Retinal pigment epithelial cell (primary cell): ENCODE measurements around the genes LSM11 and SLU7.

DNA sequence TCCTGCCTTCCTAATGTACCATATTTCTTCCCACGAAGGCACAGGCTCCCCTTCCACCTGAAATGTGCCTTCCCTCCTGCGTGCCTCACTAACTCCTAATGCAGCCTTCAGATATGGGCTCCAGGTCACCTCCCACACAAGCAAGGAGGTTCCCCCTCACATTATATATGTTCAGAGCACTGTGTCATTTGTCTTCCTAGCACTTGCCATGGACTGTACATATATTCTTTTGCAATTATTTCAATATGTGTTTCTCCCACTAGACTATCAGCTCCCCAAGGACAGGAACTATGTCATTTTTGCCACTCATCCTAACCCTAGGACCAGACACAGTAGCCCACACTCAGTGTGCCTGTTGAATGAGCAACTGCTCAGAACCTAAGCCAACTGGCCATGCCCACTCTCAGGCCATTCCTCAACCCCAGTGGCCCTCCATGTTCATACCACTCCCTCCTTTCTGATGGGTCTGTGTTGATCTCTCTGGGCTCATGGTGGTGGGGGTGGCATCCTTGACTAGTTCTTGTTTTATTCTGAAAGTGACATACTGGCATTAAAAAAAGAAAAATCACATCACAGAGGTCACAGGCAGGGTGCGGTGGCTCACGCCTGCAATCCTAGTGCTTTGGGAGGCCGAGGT lies 41.3 kb downstream of the NIPAL4 start:
- RRBS: no CpG with 5 or more reads among the region's 5 CpGs

GRCh38 chr5:157561140-157561646 lies 14.4 kb downstream of the ADAM19 start:
- RRBS: no CpG with 5 or more reads among the region's 10 CpGs

- RRBS: under 1% methylated on average over 39 of the region's 123 CpGs
Observed at GRCh38 chr5:157743287-157744519, at the start of gene LSM11. LSM11 (plus strand) TSS chr5:157743712.

DNA sequence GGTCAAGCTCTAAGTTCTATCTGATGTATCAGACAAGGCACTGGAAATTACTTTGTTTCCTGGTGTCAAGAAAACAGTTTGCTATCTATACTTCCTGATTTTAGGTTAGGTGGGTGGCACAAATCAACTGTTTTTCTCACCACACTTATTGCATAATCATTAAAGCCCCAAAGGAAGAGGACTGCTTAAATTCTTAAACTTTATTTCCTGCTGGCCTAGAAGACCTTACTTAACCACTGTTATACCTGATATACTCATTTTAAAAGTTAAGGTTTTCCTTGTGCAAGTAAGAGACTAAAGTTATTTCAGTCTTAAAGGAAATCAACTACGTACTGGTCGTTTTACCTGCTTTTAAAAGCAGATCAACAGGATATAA lies 1.2 kb downstream of the CLINT1 start:
- RRBS: no CpG with 5 or more reads among the region's 2 CpGs

DNA sequence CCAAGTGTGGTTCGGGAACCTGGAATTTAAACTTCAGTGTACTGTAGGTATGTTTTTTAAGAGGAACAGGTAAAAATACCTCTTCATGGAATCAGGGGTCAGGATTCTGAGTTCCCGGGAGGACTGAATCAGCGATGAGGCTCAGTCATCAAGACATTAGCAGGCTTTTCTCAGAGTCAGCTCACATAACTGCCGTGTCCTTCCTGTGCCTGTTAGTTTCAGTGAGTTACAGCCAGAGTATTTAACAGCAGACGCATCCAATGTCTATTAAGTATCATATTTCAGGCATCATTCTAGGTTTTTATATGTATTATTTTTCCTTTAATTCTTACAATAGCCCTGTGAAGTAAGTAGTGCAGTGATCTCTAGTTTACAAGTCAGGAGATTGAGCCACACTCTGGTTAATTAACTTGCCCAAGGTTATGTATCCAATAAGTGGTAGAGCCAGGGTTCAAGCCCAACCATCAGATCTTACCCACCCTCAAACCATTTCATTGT lies 260.9 kb upstream of the CLINT1 start:
- RRBS: no CpG with 5 or more reads among the region's 5 CpGs

- RRBS: no CpG with 5 or more reads among the region's 7 CpGs
Observed at GRCh38 chr5:158287805-158288355, 428.9 kb upstream of the CLINT1 start.

DNA sequence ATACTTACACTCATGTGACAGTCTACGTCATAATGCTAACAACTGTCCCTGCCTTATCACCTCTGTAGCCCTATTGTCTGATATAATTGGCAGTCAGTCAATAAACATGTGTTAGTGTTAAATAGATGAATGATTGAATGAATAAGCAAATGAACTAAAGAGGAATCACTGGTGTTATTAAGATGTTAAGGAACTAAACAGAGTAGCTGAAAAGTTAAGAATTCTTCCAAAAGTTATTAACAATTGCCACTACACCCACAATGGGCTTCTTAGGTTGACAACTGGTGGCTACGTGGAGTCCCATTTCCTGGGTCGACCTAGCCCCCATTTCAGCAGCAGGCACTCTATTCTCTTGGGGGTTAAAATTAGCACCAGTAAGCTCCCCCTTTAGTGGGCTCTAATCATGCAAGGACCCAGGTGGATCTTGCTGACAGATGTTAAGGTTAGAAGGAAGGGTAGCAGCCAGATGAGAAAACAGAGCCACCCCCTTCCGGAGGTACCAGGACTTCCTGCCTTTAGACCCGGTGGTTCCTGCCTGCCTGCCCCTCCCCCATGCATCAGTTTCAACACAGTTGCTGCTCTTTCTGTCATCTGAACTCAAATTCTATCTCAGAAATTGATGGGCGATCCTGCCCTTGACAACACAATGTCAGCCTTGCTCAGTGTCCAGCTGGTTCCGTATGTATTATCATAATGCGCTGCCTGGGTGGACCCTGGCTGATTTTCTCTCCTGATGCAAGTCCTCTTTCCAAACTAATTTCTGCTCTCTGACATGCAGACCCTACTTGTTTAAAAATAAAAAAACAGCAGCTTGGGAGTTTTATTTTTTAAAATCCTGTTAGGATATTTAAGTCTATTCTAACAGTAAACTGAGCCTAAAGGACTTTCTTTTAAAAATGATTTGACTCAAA lies 287.4 kb downstream of the EBF1 start:
- RRBS: no CpG with 5 or more reads among the region's 8 CpGs

DNA sequence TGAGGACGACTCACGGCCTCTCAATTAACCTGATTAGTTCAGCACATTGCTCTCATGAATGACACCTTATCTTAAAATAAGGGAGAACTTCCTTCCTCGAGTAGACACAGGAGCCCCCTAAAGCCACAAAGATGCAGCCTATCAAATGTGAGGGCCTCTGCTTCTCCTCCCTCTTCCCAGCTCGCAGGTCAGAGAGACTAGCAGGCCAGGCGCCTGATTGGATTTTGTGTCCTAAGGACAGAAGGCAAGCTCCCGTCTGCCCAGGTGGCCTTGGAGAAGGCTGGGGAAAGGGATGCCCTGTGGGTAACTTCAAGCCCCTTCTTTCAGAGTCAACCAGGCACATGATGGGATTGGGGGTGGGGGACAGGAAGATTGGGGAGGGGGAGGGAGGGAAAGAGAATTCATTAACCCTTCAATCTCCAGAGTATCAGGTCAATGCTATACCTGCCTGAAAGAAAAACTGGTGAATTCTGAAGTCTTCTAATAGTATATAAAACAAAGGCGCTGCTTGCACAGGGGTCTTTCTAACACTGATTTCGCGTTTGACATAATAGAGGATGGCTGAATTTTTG lies 37.5 kb downstream of the EBF1 start:
- RRBS: no CpG with 5 or more reads among the region's 9 CpGs

DNA sequence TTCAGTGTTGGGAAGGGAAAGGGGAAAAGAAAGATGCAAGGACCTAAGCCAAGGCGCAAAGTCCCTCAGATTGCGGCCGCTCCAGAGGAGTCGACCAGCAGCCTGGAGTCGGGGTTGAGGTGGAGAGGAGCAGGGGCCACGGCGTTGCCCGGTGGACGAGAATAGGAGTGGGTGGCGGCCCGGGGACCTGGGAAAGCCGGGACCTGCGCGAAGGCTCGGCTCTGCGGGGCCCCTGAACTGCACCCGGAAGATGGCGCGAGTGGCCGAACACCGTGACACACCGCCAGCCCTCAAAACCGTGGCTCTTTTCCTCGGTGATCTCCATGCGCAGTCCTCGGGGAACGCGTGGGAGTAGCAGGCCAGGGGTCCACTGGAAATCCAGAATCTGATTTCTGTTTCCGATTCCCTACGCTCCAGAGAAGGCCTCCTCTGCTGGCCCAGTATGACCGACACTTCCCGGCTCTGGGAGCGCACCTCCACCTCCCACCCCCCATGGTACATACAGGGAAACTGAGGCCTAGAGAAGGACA lies 4.6 kb upstream of the EBF1 start:
- RRBS: 4% methylated on average over 6 of the region's 33 CpGs

- RRBS: no CpG with 5 or more reads among the region's 2 CpGs
Observed at GRCh38 chr5:159178922-159179678, 30.3 kb downstream of the RNF145 start.

GRCh38 chr5:159782106-159782589 lies 134.1 kb upstream of the ADRA1B start:
- RRBS: no CpG with 5 or more reads among the region's 5 CpGs

- RRBS: no CpG with 5 or more reads among the region's 15 CpGs
Observed at GRCh38 chr5:159864789-159865807, 51.2 kb upstream of the ADRA1B start.

DNA sequence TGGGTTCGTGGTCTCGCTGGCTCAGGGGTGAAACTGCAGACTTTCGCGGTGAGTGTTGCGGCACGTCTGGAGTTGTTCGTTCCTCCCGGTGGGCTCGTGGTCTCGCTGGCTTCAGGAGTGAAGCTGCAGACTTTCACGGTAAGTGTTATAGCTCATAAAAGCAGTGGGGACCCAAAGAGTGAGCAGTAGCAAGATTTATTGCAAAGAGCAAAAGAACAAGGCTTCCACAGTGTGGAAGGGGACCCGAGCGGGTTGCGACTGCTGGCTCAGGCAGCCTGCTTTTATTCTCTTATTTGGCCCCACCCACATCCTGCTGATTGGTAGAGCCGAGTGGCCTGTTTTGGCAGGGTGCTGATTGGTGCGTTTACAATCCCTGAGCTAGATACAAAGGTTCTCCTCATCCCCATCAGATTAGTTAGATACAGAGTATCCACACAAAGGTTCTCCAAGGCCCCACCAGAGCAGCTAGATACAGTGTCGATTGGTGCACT lies 36.1 kb upstream of the FABP6 start:
- RRBS: no CpG with 5 or more reads among the region's 17 CpGs

DNA sequence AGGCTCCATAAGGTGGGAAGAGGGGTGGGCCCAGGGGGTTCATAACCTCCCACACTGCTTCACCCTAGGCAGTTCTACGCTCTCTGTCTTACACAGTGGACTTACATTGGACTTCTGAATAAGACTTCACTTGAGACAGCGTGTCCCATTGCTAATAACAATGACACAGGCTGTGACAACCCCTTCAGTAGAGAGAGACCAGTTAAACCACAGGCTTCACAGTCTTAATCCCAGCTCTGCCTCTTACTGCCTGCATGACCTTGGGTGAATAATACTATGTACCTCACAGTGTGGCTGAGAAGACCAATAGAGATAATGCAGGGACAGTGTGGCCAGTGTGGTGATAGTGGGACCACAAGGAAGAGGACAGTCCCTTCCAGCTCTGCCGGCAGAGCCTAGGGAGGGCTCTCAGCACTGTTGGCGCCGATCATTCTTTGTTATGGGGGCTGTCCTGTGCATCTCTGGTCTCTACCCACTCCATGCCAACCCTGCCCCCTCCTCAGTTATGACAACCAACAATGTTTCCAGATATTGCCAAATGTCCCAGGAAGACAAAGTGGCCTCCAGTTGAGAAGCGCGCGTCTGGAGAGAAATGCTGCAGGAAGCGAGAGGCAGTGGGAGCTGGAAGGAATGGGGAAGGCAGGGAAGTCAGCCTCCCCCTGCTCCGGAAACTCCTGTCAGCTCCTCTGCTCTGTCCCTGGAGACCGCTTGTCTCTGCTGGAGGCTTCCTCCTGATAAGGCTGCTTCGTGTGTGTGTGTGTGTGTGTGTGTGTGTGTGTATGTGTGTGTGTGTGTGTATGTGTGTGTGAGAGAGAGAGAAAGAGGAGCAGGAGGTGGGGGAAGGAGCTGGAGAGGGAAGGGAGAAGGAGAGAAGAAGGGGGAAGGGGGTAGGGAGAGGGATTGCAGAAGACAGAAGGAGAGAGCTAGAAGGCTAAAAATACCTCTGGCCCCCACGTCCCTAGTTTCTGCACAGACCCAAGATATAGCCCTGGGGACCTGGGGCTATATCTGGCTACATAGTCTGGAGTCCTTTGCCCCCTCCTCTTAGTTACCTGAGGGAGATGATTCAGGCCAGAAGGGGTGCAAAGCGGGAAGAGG lies 31.8 kb upstream of the FABP6 start:
- RRBS: no CpG with 5 or more reads among the region's 14 CpGs

- RRBS: no CpG with 5 or more reads among the region's 5 CpGs
Observed at GRCh38 chr5:160342219-160342864, 28.1 kb downstream of the C1QTNF2 start.

- RRBS: no CpG with 5 or more reads among the region's 3 CpGs
Observed at GRCh38 chr5:160414849-160415314, 4.0 kb downstream of the SLU7 start.

GRCh38 chr5:160418403-160419362 lies at the start of gene SLU7:
SLU7 (minus strand) TSS chr5:160419081.
- RRBS: under 1% methylated on average over 7 of the region's 50 CpGs

GRCh38 chr5:160459057-160459589 lies 37.5 kb downstream of the PTTG1 start:
- RRBS: no CpG with 5 or more reads among the region's 6 CpGs

- RRBS: no CpG with 5 or more reads among the region's 6 CpGs
Observed at GRCh38 chr5:160615777-160616250, 194.2 kb downstream of the PTTG1 start.

GRCh38 chr5:162067080-162067651 lies 407 bp upstream of the GABRG2 start:
- RRBS: no CpG with 5 or more reads among the region's 9 CpGs